Skeletal muscle tissue (tissue), 7 donors: ENCODE measurements around the gene NDUFB8.

DNA sequence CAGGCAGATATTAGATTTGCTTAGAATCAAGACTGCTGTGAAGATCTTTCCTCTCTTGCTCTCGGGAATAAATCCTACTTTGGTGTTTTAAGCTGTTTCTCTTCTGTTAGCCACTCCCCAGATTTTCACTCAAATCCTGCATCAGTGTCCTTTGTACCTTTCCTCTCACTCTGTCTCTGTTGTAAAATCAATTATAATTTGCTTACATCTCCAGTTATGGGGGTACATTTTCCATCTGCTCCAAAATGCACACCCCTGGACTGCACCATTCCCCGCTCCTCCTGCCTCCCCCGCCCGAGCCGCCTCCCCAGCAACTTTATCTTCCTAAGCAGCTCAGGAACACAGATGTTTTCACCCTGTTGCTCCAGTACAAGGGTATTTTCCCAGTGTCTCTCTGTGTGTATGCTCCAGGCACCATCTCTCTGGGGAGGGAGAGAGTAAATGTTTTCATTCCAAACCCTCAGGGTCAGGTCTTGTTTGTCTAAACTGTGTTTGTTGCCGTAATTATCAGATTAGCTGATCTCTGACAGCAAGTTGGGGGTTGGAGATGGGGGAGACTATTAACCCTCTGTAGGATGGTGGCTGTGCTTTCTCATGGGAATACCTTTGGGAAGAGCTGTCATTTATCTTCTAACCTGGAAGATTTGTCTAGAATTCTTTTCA is 20.4 kb upstream of the GOT1 start:
- PRO-cap, 3 experiments = no peak in any of the 3 experiments
- RAMPAGE, long total RNA = no peak
- RRBS, 2 experiments = no CpG with 5 or more reads among the region's 6 CpGs

- PRO-cap, 3 experiments = no peak in any of the 3 experiments
- RAMPAGE, long total RNA = no peak
- RRBS, 2 experiments = no CpG with 5 or more reads among the region's 6 CpGs
Observed at GRCh38 chr10:99716558-99717365, 15.2 kb downstream of the COX15 start.

DNA sequence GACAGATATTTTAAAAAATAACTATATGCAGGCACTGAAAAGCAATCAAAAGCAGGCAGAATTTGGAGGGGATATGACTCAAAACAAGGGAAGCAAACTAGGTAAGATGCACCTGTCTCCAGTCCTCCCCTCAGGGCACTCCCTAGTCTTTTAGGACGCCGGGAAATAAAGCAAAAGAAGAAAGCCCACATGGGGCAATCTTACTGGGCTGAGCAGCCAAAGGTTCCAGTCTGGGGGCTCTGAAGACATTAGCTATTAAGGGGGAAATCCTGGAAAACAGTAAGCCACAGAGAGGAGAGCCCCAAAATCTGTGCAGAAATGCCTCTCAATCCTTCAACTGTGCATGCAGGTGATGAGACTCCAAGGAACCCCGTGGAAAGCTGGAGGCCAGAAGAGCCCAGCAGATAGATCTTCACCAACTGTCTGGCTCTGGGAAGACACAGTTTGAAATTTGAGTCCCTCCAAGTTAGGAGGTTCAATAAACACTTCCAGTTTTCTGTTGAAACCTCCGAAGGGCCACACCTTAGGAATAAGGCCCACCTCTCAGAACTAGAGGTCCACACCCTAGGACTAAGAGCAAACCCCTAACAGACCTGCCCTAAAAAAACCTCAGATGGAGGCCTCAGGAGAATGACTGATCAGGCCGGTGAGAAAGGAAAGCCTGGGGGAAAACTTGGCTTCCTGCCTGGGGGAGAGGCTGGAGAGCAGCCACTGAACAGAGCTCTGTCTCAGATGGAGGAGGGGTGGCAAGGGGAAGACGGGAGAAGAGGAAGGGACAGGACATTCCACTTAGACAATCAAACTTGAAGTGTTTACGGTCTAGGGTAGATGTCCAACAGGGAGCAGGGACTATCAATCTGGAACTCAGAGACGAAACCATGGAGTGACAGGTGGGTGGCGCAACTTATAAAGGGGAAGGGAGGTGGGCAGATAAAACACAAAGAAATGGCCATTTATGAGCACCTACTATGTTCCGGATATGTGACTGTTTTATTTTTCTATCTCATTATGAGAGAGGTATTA is 83.0 kb downstream of the DNMBP start:
- PRO-cap, 3 experiments = no peak in any of the 3 experiments
- RAMPAGE, long total RNA = no peak
- RRBS, 2 experiments = no CpG with 5 or more reads among the region's 10 CpGs

- PRO-cap, 3 experiments = no peak in any of the 3 experiments
- RAMPAGE, long total RNA = no peak
- RRBS, 2 experiments = no CpG with 5 or more reads among the region's 13 CpGs
Observed at GRCh38 chr10:99929089-99930120, 80.3 kb downstream of the DNMBP start.

- PRO-cap, 3 experiments = no peak in any of the 3 experiments
- RAMPAGE, long total RNA = no peak
- RRBS, 2 experiments = no CpG with 5 or more reads among the region's 8 CpGs
Observed at GRCh38 chr10:99981539-99982245, 28.1 kb downstream of the DNMBP start.

- PRO-cap, 3 experiments = no peak in any of the 3 experiments
- RAMPAGE, long total RNA = no peak
- RRBS, 2 experiments = no CpG with 5 or more reads among the region's 1 CpG
Observed at GRCh38 chr10:100038604-100039096, 28.9 kb upstream of the DNMBP start.

DNA sequence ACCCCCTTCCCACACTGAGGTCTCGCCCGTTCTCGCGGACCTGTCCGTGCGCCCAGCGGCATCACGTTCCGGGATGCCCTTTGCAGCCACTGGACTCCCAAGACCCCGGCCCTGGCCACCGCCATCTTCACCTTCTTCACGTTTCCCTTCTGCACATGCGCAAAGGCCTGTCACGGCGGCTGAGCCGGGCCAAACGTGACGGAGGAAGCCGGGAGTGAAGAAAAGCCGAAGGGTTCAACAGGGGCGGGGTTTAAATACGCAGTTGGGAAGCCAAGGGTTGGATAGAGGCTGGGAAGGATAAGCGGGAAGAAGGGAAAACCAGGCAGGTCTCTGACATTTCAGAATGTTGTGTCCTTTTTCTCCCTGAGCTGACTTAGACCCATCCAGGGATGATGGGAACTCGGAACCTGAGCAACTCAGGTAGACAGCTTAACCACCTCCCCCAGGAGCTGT is at the start of gene NDUFB8:
Gene NDUFB8, minus strand, starts transcription at position 145 of the 453 bp plus-strand sequence.
- PRO-cap, 3 experiments = peak in 3 of 3 experiments; most common plus-strand start position 261 of the sequence (in 1); most common minus-strand start position 144 of the sequence (in 2)
- RAMPAGE, long total RNA = start-site peak on the minus strand centred at position 147 of the sequence, 30 bp wide, 1,500 and 41 reads in 2 replicates
- RRBS, 2 experiments = 2% methylated on average over 13 of the region's 24 CpGs

GRCh38 chr10:100561833-100562633 is 26.3 kb downstream of the HIF1AN start:
- PRO-cap, 3 experiments = no peak in any of the 3 experiments
- RAMPAGE, long total RNA = no peak
- RRBS, 2 experiments = under 1 to 2% methylated on average over 4 of the region's 60 CpGs

DNA sequence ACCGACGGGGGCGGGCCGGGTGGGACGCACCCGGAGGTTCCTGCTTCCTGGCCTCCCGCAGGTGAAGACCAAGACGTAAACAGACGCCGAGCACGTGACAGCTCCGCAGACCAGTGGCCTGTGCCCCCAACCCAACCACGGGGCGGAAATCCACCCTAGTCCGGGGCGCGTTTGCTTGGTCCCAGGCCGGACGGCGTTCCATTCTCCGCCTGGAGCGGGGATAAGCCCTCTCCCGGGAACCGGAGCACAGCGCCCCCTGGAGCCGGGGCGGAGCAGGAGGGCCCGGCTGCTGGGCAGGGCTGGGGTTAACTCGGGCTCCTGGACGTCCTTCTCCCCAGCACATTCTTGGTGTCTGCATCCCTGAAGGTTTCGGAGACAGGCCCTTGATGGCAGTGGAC is 2.0 kb upstream of the LZTS2 start:
- PRO-cap, 3 experiments = peak in 2 of 3 experiments; most common plus-strand start position 147 of the sequence (in 1); most common minus-strand start position 203 of the sequence (in 1)
- RAMPAGE, long total RNA = no peak
- RRBS, 2 experiments = 2 to 3% methylated on average over 15 of the region's 31 CpGs

- PRO-cap, 3 experiments = no peak in any of the 3 experiments
- RAMPAGE, long total RNA = no peak
- RRBS, 2 experiments = 9 to 10% methylated on average over 26 of the region's 33 CpGs
Observed at GRCh38 chr10:101018928-101019439, 11.9 kb downstream of the PDZD7 start.

GRCh38 chr10:101033024-101033330 is 1.9 kb downstream of the SFXN3 start:
- PRO-cap, 3 experiments = no peak in any of the 3 experiments
- RAMPAGE, long total RNA = no peak
- RRBS, 2 experiments = no CpG with 5 or more reads among the region's 2 CpGs

DNA sequence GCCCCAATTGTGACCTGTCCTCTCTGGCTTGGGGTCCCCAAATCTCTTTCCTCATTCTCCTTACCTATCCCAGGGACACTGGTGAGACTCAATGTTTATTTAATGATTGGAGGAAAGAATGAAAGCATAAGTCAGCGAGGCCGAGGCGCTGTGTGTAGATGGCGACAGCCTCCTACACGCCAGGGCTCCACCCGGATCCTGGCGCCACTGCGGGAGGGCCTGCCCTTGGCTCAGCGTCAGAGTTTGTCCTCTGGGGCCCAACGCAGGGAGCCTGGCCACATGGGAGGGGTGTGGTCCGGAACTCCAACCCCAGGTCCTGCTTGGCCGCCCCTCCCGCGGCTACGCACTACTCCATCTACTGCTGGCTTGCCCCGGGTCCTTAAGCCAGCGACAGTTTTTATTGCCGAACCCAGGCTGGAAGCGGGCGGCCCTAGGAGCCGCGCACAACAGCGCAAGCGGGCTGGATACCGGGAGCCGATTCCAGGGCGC is 4.3 kb downstream of the KAZALD1 start:
- PRO-cap, 3 experiments = peak in 1 of 3 experiments; most common plus-strand start position 346 of the sequence (in 1); most common minus-strand start position 200 of the sequence (in 1)
- RAMPAGE, long total RNA = no peak
- RRBS, 2 experiments = 4 to 6% methylated on average over 16 of the region's 27 CpGs

DNA sequence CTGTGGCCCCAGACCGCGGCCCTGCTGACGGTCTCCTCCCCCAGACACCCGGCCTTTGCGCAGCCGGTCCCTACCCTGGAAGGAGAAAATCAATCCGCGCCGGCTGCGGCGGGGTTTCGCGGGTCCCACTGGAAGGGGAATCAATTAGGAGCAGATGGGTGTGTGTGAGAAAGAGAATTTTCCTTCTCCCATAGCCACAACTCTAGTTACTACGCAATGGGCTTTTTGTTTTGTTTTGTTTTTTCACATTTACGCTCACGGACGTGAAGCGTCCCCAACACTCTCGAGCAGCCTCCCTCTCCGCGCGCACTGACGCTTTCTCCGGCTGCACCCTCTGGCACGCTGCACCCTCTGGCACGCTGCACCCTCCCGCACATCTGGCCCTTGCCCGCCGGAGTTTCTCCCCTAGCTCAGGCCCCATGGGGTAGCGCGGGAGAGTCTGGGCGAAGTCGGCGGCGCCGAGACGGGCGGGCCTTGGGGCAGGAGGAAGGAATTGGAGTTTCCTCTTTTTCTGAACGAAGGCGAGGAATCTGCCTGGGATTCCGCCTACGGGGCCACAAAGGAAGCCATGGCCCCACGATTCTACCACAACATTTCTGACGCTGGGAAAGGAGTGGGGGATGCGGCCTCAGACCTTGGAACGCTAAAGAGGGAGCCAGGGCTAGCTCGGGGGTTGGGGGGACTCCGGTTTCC is 3.9 kb downstream of the TLX1 start:
- PRO-cap, 3 experiments = no peak in any of the 3 experiments
- RAMPAGE, long total RNA = no peak
- RRBS, 2 experiments = 4% methylated on average over 9 of the region's 48 CpGs

DNA sequence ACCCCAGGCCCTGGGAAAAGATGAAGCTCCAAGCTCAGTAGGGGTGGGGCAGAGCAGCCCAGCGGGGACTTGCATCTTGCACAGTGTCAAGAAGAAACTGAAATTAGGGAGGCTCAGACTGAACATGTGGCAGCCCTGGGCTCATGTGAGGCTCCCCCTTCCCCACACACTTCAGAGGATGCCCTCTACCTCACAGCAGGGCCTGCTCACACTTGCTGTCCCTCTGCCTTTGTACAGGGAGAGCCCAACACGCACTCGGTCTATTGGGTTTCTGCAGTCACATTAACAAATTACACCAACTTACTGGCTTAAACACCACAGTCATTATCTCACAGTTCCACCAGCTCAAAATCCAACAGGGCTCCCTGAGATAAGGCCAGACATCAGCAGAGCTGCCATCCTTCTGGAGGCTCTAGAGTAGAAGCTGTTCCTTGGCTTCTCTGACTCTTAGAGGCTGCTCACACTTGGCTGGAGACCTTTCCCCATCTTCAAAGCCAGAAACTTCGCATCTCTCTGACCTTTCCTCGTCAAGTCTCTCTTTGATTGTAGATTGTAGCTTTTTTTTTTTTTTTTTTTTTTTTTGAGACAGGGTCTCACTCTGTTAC is 12.2 kb downstream of the POLL start:
- PRO-cap, 3 experiments = no peak in any of the 3 experiments
- RAMPAGE, long total RNA = no peak
- RRBS, 2 experiments = no CpG with 5 or more reads among the region's 5 CpGs

DNA sequence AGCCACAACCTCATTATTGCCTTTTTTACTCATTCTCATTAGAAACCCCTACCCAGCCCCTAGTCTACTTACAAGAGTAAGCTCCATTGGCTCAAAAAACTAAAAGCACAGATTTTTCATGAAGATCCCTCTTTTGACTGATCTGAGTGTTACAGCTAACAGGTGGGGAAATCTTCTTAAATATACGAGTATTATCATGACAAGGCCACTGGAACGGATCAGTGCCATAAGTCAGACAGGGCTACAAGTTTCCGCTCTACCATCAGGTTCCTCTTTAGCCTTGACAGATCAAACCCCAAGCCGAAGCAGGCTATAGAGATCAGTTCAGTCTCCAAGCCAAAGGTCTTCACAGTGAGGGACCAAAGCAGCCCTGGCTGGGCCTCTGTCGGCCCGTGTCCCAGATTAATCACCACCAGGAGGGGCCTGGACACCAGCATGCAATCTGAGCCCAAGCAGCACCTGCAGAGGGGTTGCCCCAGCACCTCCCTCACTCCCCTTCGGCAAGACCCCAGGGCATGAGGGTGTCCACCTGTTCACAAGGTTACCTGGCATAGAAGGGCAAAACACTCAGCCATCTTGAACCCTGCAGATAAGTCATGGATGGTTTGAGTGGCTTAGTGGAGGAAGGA is 36.1 kb downstream of the FBXW4 start:
- PRO-cap, 3 experiments = no peak in any of the 3 experiments
- RAMPAGE, long total RNA = no peak
- RRBS, 2 experiments = no CpG with 5 or more reads among the region's 7 CpGs

DNA sequence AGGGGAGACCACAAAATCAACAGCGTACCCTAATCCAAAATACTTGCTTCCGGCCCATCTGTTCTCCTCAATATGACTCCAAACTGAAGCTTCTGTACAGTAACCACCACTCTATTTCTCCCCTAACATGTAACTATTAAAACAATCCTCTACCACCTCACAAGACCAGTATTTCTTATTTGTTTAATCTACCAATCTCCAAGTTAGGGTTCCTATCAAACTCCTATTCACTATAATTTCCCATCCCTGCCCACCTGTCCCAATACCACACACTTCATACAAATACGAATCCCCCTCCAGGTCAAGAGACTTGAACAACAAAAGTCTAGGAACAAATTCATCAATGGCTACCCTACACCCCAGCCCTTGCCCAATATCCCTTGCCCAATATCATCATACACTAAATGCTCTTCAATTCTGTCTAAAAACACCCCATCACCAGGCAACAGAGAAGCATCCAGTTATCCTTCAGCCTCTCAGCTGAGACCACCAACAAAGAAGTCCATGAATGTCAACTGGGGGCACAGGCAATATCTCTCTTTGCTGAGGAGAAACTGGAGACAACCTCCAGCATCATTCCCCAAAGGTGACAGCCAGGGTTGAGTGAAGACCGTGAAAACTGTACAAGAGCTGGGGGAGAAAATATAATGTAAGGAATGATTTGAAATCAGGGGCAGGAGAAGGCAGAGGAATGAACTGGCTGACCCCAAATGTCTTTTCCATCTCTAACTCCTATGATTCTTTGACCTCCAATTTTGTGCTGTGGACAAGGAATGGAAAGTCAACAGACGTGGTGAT is 7.4 kb downstream of the FBXW4 start:
- PRO-cap, 3 experiments = no peak in any of the 3 experiments
- RAMPAGE, long total RNA = no peak
- RRBS, 2 experiments = no CpG with 5 or more reads among the region's 5 CpGs

DNA sequence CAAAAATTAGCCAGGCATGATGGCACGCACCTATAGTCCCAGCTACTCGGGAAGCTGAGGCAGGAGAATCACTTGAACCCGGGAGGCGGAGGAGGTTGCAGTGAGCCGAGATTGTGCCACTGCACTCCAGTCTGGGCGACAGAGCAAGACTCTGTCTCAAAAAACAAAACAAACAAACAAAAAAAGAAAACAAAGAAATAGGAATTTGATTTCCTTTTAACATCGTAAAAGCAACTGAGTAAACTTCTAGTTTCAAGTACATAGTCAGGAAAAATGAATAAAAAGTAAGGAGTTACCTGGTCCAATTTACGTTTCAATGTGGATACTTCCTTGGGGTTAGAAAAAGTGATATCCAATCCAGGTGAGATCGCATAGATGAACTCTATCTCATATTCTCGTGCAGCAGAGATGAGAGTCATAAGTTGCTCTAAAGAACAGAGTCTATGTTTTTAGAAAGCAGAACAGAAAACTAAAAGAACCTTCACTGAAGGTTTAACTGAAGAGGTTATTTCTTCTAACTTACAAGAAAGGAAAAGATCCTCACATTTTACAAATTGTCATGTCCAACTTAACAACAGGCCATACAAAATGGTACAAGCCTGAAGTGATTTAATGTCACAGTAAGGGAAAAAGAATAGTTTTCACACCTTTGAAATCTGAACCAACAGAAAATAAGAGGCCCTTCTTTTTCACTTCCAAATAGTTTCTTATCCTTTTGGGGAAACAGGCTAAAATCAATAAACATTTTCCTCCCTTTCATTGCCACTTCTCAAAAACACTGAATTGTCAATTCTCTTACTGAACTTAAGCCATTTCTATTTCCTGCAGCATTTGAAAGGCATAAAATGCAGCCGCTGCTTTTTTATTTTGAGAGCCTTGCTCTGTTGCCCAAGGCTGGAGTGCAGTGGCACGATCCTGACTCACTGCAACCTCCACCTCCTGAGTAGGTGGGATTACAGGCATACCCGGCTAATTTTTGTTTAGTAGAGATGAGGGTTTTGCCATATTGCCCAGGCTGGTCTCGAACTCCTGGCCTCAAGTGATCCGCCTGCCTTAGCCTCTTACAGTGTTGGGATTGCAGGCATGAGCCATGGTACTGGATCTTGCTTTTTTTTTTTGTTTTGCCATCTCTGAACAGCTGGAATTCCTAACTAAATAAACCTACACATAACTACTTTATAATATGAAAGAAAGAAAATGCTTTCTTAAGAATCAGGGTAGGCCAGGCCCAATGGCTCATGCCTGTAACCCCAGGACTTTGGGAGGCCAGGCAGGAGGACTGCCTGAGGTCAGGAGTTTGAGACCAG is 7.9 kb downstream of the OGA start:
- PRO-cap, 3 experiments = no peak in any of the 3 experiments
- RAMPAGE, long total RNA = no peak
- RRBS, 2 experiments = no CpG with 5 or more reads among the region's 15 CpGs

DNA sequence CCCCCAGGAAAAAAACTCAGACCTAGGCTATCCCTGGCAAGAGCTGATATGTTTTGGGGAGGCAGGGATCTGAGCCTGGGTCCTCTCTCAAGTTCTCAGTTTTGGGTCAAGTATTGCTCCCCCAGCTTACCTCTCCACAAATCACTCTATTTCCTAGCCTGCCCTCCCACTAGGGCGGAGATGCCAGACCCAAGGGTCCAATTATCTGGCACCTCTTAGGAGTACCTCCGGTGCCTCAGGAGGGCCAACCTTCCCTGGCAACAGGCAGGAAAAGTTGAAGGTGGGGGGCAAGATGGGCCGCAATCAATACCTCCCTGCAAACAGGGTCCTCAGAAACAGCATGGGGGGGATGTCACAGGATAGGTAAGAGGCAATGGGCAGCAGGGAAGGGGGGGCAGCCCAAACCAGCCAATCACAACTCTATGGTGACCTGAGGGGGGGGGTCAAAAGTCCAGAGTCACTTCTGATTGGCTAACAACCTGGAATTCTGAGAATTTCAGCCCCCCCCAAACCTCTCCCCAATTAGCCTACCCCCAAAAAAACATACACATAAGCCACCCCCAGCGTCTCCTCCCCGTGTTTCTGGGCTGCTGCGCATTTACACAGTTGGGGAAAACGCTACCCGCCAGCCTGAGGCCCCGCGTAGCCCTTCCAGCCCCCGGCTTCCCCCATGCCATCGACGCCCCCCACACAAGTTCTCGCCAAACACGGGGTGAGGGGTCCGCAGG is 691 bp downstream of the LDB1 start:
- PRO-cap, 3 experiments = peak in 2 of 3 experiments; most common plus-strand start position 548 of the sequence (in 1); most common minus-strand start position 337 of the sequence (in 1)
- RAMPAGE, long total RNA = no peak
- RRBS, 2 experiments = no CpG with 5 or more reads among the region's 16 CpGs

DNA sequence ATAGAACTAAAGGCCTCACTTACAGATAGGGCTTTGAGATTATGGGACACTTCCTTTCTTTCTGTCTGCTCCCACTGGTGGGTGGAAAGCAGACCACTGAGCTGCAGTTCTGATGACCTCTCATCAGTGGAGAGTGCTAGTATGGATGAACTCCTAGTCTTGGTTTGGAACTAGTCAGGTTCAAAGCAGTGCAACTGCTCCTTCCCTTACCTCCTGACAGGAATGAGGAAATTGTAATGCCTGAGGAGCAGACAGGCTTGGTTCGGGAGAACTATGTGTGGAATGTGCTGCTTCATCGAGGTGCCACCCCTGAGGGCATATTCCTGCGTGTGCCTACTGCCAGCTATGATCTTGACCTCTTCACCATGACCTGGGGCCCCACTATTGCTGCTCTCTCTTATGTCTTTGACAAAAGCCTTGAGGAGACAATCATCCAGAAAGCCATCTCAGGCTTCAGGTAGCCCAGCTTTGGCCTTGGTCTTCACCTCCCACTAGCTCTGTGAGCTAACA is 27.5 kb upstream of the NFKB2 start:
- PRO-cap, 3 experiments = no peak in any of the 3 experiments
- RAMPAGE, long total RNA = no peak
- RRBS, 2 experiments = no CpG with 5 or more reads among the region's 3 CpGs

GRCh38 chr10:102382107-102382962 is 13.2 kb upstream of the NFKB2 start:
- PRO-cap, 3 experiments = no peak in any of the 3 experiments
- RAMPAGE, long total RNA = no peak
- RRBS, 2 experiments = no CpG with 5 or more reads among the region's 15 CpGs